Left cardiac atrium (tissue), 1 donor: ENCODE measurements around a stretch of chr18.

DNA sequence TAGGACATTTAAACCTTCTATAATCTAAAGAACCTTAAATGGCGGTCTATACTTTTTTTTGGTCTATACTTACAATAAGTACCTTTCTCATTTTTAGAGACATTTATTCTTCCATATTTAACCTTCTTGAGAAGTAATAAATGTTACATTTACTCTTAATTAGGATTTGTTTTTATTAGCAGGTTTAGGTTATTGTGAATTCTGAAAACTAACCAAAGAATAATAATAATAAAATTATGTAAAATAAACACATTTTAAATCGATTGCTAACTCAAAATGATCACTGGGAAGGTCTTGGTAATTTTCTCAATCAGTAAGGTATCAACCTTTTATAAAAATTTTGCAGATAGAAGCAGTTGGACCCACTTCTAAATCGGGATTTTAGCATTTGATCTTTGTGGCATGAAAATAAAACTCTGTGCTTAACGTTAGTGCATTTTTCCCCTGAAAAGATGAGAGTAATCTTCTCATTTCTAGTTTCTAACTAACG, 6.5 kb downstream of the GATA6 start:
- PRO-cap: no peak

- PRO-cap: no peak
These were observed 19.8 kb downstream of the GATA6 start for GRCh38 chr18:22188882-22189817.

DNA sequence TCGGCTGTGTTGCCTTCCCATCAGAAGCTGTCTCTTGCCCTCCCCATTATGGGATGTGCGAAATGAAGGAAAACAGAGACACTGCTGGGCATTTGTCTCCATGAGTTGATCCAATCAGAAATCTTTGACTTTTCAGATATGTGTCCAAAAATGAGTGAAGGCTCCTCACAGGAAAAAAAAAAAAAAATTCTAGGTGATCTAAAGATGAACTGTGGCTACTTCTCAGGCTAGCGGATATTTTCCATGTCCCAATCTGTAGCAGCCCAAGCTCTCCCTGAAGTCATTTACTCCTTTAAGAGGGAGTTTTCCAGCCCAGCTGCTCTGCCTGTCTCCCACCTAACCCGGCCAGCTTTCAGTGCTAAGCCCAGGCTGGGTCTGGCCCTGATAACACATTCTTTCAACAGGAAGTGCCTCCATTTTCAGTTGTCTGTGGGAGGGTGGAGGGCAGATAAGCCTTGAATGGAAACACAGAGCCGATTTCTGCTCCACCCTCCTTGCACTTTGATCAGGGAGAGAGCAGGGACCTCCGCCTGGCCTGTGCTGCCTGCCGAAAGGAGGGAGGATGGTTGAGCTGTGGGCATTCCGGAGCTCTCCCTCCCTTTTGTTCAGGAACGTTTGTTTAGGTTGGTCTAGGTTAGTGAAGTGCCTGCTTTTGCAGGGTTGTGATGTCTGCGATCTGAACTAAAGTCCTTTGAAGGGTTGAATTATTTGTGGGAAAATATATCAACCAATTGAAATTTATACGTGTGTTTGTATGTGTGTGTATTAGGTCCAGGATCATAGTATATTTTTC, 24.7 kb downstream of the GATA6 start:
- PRO-cap: bidirectional peak, plus-strand start at position 502 of the sequence, minus-strand start at position 357 of the sequence

- PRO-cap: no peak
These were observed 26.9 kb downstream of the GATA6 start for GRCh38 chr18:22196094-22196805.

DNA sequence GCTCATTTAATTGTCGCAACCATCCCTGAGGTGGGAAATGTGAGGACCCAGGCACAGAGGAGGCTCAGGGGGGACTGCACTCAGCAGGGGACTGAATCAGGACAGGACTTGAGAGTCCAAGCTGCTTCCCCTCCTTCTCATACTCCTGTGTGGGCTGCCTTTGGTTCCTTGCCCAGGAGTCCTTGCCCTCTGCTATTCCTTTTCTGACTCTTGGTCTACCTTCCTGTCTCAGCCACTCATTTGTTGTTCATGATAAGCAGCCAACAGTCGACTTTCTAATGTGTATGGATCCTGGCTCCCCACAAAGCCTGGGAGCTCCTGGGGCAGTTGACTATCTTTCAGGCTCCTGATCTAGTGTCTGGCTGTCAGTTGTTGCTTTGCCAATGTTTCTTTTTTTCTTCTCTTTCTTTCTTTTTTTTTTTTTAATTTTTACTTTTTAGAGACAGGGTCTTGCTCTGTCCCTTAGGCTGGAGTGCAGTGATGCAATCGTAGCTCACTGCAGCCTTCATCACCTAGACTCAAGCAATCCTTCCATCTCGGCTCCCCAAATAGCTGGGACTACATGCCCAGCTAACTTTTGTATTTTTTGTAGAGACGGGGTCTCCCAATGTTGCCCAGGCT, 28.4 kb downstream of the GATA6 start:
- PRO-cap: no peak

GRCh38 chr18:22275761-22276297, 106.4 kb downstream of the GATA6 start:
- PRO-cap: unidirectional peak, minus-strand start at chr18:22276152

GRCh38 chr18:22282313-22283070, 113.1 kb downstream of the GATA6 start:
- PRO-cap: no peak

GRCh38 chr18:22335653-22336220, 82.0 kb downstream of the CTAGE1 start:
- PRO-cap: no peak

GRCh38 chr18:22345199-22346178, 72.2 kb downstream of the CTAGE1 start:
- PRO-cap: no peak

GRCh38 chr18:23106528-23107114, 28.7 kb upstream of the CABLES1 start:
- PRO-cap: no peak

DNA sequence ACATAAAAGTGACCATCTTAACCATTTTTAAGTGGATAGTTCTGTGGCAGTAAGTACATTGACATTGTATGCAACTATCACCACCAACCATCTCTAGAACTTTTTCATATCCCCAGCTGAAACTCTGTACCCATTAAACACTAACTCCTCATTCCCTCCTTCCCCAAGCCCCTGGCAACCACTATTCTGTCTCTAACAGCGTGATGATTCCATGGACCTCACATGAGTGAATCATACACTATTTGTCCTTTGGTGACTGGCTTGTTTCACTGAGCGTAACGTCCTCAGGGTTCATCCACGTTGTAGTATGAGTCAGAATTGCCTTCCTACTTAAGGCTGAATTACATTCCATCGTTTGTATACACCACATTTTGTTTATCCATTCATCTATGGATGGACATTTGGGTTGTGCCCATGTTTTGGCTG, 19.7 kb upstream of the CABLES1 start:
- PRO-cap: no peak

DNA sequence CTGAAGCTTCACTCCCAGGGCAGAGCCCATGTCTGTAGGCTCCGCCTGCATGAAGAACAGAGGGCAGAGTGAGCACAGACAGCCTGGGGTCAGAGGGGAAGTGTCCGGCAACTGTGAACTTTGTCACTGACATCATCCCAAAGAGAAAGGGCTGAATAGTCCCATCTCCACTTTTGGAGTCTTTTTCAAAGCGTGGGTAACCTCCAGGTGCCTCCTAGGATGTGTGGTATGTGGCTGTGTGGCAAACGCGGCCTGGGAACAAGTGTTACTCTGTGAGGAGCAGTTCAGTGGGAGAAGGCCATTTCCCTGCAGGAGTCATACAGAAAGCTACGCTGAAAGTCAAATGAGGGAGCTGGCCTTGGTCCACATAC, 54.5 kb downstream of the CABLES1 start:
- PRO-cap: no peak

DNA sequence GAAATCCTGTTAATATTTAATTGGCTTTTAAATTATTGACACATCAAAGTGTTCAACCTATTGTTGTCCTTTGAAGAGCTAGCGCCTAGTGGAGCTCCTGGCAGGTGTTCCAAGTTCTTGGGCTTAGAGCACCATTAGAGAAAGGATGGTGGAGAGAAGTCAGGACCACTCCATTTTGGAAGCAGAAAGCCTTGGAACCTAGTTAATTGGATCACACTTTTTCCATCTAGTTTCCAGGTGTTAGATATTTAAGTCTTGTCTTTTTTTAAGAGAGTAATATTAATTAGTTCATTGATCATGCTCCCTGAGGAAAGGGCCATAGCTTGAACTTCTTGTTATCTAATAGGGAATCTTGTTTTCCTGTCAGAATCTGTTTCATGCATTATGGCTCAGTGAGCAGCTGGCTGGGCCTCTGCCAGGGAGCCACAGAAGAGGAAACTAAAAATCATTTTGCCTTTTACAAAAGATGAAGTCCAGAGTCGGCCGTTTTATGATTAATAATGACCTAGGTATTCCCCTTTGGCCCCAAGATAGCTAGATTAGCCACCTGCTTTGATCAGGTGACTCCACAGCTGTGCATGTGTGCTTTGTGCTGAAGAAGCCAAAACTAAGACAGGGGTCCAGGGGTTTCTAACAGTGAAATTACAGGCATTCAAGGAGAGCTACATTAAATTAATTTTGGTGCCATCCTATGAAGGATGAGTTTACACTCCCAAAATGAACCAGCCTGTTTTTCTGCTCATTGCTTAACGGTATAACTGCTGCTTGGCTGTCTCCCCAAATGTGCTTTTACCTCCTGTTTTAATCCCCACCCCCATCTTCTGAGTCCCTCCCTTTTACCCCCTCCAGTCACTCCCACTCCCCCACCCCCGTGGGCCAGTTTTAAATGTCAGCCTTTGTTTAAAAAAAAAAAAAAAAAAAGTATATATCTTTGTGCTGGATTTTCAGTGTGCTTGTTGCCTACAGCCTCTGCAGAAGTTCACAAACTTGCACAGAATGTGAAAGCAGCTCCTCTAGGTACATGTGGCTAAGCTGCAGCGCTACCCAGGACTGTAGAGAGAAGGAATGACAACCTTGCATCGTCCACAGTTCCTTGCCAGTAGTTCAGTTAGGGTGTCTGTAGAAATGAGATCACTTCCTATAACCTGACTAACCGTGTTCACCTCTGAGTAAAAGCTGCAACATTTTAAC, 93.0 kb downstream of the CABLES1 start:
- PRO-cap: no peak

DNA sequence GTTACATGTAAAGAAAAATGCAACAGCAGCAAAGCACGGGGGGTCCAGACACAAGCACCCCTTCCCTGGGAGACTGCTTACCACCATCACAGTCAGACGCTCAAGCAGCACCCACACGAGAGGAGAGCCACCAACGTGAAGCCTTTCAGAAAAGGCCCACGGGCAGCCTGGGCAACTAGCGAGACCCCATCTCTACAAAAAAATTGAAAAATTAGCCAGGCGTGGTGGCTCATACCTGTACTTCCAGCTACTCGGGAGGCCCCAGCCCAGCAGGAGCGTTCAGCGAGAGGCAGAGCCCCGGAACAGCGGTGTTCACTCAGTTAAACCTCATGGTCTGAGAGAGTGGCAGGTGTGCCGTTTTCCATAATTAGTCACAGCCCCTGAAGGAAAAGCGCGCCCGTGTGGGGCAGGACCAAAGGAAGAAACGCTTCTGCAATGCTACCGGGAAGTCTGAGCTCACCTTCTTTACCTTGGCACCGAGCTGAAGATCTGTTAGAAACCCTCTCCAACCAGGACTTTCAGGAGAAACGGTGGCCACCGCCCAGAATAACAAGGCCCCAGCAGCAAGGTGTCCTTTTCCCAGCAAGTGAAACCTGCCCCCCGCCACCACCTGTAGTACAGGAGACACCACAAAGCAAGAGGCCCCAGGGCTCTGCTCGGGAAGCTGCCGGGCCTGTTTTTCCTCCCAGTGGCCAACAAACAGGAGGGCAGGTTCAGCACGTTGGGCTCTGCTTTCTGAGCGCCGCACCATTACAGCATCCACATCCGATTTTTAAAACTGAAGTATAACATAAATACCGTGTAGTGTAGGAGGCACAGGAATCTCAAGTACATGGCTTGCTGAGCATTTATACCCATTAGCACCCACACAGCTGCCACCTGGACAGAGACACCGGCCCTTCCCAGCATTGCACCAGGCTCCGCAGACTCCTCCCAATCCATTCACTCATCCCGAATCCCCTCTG, 106.7 kb downstream of the TMEM241 start:
- PRO-cap: no peak

DNA sequence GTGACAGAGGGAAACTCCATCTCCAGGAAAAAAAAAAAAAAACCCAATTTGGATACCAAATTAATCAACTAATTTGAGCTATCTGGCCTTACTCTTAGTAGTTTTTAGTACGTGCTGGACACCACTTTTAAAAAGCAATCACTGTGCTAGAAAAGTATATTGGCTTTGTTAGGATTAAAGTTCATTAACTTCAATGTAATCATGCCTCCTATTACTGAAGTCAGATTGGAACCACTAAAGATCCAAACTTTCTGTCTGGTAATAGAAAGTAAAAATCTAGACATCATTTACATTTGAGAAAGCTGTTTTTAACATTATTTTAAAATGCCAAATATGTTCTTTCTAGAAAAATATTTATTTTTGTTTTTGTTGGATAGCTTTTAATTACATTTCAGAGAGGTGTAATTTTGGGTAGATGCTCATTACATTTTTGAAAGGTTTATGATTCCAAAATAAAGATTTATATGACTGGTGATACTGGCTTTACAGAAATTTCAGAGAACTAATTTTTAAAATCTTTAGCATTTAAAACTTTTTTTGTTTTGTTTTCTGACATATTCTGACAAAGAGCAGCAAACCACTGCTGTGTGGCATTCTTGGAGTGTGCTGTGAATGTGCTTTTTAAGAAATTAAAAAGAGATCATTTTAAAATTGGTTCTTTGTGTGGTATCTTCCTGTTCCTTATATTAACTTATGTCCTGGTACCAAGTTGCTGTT, 20.7 kb upstream of the RMC1 start:
- PRO-cap: no peak

DNA sequence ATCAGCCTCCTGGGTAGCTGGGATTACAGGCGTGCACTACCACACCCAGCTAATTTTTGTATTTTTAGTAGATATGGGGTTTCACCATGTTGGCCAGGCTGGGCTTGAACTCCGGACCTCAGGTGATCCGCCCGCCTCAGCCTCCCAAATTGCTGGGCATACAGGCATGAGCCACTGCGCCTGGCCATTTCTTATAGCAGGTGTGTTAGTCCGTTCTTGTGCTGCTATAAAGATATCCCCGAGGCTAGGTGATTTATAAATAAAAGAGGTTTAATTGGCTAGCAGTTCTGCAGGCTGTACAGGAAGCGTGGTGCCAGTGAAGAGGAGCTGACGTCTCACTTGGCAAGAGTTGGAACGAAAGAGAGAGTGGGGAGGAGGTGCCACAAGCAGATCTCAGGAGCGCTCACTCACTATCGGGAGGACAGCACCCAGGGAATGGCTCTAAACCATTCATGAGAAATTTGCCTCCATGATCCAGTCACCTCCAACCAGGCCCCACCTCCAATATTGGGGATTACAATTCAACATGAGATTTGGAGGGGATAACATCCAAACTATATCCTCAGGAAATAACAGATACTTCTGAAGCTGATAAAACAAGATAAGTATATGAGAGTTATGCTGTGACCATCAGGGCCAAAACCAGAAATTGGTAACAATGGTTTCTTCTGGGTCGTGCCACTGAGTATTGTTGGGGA, 7.6 kb upstream of the RMC1 start:
- PRO-cap: no peak

DNA sequence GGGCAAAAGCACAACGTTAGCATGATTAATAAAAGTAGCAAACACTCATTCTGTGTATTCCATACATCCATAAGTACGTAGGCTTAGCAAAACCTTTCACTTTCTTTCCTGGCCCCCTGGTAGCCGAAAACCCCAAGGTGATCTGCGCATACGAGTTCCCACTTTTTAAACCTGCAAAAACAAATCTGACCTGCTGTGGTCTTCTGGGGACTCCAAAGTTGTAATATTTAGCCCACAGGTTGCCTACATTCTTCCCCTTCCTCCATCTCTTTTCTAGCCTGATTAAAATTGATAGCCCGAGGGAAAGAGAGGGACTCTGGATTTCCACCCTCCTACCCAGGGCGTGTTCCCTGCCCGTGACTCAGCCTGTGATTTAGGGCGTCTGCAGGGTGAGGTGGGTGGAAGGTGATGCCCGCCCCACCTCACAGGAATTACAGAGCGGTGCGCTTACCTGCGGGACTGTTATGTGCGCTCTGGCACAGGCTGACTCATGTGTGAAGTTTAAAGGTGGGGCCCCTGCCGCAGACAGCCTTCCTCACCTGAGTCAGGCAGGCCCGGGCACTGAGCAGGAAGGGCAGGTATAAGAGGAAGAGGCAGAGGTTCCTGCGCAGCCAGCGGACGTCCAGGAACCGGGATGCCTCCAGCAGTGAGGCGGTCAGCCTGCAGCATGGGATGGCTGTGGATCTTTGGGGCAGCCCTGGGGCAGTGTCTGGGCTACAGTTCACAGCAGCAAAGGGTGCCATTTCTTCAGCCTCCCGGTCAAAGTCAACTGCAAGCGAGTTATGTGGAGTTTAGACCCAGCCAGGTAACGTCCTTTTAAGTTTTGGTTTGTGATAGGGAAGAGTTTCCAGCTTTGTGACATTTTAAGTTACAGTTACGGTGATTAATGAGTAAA, 141.9 kb upstream of the TTC39C start:
- PRO-cap: no peak

DNA sequence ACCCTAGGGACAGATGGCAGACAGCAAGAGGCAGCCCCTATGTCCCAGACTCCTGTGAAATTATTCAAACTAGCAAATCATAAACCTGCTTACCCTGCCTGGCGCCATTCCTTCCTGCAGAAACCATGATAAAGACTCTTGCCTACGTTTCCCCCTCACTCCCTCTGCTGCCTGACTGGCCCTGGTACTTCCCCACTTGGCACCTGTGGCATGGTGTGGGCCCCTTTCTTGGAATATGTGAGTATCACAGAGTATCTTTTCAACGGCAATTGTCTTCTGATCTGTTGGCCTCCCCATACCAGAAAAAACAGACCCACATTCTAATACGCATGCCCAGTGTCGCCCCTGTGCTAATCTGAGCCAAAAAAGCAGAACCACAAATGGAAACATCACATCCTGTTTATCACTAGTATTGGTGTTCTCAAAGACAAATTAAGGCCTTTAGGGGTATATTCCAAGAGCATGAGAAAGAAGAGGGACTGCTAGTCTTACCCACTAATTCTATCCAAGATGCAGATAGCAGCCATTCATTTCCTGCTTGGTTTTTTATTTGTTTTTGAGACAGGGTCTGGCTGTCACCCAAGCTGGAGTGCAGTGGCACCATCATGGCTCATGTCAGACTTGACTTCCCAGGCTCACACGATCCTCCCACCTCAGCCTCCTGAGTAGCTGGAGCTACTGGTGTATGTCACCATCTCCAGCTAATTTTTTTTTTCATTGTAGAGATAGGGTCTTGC, 44.1 kb upstream of the TTC39C start:
- PRO-cap: no peak

DNA sequence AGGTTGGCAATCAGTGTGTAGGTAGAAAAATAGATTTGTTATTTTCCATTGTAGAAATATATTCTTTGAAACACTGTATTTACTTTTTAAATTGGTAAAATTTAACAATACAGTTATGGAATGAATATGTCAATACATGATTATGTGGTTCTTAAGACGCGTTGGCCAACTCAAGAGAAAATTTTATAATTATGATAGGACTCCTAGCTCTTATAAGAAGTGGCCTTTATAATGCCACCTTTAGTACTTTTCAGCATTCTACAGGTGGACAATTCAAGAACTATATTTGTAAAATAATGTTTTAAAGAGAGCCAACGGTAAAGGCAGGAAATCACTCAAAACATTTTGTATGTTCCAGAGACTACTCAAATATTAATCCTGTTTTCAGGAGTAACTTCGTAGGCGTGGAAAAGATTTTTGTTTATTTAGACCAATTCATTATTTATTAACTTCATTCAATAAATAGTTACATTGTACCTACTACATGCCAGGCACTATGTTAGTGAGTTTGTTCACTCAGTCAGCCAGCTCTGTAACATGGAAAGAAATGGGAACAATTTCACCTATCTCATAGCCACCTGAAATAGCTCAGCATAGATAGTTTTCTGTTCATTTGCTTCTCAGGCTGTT, 34.4 kb downstream of the TTC39C start:
- PRO-cap: no peak

DNA sequence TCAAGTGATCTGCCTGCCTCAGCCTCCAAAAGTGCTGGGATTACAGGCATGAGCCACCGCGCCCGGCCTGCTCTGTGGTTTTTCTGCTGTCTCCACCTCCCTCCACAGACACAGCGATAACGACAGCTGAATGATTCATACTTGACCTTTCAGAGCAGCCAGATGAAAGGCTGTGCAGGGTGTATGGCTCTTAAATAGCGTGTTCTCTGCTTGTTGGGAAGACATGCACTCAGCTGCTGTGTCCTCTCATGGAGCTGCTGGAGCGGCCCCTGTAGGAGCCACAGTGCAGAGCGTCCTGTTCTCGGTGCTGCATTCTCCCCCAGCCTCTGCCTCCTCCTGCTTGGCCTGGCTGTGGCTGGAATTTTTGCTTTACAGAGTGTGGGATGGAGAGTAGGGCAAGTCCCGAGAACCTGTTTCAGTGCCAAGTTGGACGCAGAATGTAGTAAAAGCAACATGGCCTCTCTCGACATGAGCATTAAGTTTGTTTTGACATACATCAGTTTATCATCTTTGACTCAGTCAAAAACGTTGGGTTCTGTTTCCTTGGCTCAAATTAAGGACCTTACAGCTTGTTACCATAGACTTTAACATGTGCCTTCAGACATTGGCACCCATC, 61.8 kb downstream of the TTC39C start:
- PRO-cap: no peak